Tibial artery (tissue), 1 donor: ENCODE measurements around the genes SORBS1, ENTPD1, ZNF518A, DNTT and OPALIN.

DNA sequence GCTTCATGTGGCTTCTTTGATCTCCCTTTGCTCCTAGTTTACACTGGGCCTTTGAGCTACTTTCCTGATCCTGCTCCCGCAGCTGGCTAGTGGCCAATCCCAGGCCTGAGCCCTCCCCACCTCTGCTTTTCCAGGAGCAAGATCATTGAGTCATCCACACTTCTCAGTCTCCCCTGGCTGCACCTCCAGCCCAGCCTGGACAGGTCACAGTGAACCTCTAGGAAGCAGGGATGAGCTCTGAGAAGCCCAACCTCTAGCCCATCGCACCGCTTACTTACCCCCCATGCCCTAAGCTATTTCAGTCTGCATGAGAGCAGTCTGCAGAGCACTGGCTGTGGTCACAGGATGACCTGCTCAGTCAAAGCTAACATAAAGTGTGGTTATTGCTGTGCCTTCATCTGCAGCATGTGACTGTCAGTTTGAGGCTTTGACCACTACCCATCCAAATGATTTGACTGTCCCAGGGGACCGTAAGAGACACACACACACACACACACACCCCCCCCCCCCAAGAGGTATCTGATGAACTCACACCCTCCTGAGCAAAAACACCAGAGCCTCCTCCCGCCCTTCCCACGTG, 129.2 kb downstream of the SORBS1 start:
- PRO-cap: bidirectional peak, plus-strand start at position 209 of the sequence, minus-strand start at position 141 of the sequence

DNA sequence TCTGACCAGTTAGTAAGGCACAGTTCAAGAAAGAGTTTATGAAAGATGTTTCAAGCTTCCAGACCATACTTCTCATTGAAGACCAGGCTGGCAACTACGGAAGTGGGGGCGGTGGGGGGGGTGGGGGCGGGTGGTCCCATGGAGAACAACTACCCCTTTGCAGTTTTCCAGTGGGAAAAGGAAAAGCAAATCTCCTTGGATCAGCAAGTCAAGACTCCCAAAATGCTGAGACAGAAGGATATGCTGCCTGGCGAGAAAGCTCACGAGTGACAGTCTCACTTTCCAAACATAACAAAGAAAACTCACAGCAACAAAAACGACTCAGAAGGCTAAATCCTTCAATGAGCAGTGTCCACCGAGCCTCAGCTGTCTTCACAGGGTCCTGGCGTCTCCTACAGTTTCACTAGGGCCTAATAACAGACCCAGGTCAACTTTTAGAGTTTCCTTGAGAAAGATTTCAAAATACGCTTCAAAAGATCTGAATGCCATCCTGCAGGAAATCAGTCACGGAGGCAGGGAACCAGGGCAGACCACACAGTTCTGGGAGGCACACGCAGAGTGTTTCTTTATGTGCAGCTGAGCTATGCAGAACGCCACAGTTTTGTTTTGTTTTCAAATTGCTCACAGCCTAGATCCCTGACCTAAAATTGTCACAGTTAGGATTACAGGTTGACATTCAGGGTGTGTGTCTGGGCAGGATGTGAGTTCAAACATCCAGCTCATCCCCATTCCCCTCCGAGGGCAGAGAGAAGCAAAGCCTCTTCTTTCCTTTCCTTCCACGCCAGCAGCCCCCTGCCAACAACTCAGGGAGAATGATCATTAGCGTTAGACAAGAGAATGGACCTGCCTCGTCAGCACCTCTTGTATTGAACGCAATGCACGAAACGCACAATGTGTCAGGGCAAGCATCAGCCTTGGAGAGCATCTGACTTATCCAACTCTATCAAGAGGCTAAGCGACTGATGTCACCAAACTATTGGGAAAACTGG, 128.0 kb downstream of the SORBS1 start:
- PRO-cap: bidirectional peak, plus-strand start at position 348 of the sequence, minus-strand start at position 207 of the sequence

- PRO-cap: no peak
Observed at GRCh38 chr10:95480613-95481164, 80.5 kb downstream of the SORBS1 start.

GRCh38 chr10:95500501-95501394, 60.4 kb downstream of the SORBS1 start:
- PRO-cap: no peak

DNA sequence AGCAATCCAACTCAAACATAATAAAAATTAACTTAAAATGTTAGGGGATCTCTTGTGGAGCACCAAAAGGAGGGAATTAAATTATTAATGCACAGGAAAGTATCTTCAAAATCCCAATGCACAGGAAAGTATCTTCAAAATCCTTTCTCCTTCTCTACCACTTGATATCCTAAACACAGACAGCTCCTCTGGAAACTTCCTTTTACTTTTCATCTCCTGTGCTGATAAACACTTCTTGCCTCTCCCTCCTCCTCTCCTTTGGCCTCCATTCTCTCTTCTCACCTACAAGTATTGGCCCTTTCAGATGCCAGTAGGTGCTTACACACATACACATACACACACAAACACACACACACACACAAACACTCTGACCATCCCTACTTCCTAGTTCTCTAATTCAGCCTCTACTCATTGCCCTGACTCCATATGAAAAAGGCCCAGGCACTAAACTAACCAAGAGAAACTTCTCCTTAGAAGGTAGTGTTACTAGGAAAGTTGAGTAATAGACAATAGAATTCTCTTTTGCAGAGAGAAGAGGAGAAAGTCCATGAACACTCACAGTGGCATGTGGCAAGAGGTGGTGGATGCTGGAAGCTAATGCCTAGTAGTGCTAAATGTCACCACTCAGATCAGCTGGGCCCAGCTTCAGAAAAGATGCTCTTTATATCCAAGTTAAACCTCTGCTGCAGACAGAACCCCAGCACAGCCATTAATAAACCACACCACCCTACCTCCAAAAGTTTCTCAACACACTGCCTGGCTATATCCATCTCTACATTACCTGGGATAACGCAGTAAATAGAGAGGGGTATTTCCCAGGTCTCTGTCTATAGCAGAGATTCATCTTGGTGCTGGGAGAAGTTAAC, 58.3 kb downstream of the SORBS1 start:
- PRO-cap: no peak

GRCh38 chr10:95512398-95513057, 48.6 kb downstream of the SORBS1 start:
- PRO-cap: no peak

- PRO-cap: no peak
Observed at GRCh38 chr10:95539602-95540170, 21.5 kb downstream of the SORBS1 start.

- PRO-cap: bidirectional peak, plus-strand start at chr10:95561579, minus-strand start at chr10:95561371
Observed at GRCh38 chr10:95561133-95561477, at the start of gene SORBS1. Gene SORBS1, minus strand, starts transcription at chr10:95561371.

GRCh38 chr10:95755890-95756259, at the start of gene ENTPD1:
Gene ENTPD1, plus strand, starts transcription at chr10:95756163.
- PRO-cap: bidirectional peak, plus-strand start at chr10:95756163, minus-strand start at chr10:95756056

- PRO-cap: no peak
Observed at GRCh38 chr10:96059235-96059816, 15.9 kb downstream of the CCNJ start.

GRCh38 chr10:96129820-96130628, at the start of gene ZNF518A:
Gene ZNF518A, plus strand, starts transcription at chr10:96130297.
- PRO-cap: bidirectional peak, plus-strand start at chr10:96130056, minus-strand start at chr10:96129961; unidirectional peak, plus-strand start at chr10:96130564

- PRO-cap: no peak
Observed at GRCh38 chr10:96290493-96291049, 13.7 kb upstream of the DNTT start.

- PRO-cap: no peak
Observed at GRCh38 chr10:96304123-96304666, at the start of gene DNTT. Gene DNTT, plus strand, starts transcription at chr10:96304434.

- PRO-cap: no peak
Observed at GRCh38 chr10:96358778-96359696, at the start of gene OPALIN. Gene OPALIN, minus strand, starts transcription at chr10:96359002.

DNA sequence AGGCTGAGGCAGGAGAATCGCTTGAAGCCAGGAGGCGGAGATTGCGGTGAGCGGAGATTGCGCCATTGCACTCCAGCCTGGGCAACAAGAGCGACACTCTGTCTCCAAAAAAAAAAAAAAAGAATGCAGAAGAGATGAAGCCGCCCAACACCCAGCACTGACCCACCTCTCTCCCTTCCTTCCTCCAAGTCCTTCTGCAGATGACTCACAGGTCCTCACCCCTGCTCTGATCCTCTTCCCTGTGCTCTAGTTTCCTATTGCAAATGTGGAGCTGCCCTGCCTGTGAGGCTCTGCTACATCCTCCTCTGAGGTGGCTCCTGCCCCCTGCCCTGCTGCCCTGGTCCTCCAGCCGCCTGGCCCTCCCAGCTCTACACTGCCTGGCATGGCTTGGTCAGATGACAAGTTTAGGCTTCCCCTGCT, 22.1 kb upstream of the OPALIN start:
- PRO-cap: no peak

DNA sequence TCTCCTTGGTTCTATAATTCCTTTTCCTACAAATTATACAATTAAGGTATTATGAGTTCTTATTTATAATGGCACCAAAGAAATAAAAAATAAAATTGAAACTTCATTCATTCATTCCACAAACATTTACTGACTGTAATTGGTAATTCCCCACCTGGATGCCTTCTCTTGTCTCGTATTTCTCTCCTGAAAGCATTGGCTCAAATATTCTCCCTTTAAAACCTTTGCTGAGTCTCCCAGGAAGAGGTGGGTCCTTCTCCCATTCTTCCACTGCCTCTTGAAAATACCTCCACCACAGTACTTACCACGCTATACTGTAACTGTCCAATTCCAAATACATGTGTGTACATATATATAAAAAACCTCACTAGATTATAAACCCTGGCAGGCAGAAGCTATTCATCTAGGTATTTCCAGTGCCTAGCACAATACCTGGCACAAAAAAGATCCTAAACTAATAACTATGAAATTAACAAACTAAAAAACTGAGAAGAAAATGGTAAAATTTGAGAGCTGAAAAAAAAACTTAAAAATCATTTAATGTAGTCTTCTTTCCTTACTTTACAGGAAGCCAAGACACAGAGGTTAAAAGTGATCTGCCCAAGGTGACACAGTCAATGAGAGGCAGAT, 17.4 kb upstream of the TLL2 start:
- PRO-cap: no peak

DNA sequence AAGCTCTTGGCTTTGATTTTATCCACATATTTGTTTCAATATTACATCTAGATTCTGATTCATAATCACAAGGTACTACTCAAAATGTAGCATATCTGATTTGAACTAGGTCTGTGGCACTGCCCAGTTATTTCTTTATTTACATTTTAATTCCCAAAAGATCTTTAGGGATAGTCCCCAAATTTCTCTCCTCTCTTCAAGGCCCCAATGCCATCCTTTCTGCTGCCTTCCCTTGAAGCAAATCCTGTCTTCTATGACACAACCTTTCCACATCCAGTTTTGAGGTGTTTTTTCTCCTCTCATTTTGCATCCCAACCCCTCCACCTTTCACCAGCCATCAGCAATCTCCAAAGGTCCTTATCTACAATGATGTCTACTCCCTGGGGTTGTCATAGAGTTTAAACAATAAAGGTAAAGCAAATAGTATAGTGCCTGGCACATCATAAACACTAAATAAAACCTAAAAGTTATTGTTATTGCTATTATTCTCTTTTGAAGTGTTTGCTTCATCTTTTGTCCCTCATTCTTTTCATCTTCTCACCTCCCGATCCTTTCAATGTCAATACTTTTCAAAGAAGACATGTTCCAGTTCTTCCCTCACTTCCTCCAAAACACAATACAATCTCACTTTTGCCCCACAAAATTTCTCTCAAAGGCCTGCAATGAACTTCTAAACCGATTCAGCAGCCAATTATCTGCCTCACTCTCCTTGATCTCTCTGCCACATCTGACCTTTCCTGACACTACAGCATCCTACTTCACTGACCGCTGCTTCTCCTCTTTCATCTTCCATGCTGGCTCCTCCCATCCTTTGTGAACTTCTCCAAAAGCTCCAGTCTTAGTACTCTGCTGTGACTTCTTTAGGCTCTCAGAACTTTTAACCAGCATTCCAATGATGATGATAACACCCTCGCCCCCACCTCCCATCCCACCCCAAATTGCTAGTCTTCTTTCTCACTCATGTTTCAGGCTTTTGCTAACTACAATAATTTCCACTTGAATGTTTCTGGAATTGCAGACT, 32.8 kb downstream of the TM9SF3 start:
- PRO-cap: no peak

DNA sequence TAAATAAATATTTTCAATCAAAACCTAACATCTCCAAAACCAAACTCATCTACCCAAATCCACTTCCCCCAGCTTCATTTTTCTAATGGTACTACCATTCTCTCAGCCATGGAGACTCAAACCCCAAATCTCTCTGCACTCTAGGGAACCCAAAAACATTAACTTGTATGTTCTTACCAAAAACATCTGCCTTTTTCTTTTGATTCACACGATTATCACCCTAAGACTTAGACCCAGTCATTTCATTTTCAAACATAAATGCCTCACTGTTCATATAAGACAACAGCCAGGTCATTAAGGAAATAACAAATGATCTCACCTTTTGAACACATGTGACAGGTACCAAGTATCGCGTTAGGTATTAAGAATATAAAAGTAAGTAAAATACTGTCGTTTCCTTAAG, 8.9 kb downstream of the TM9SF3 start:
- PRO-cap: no peak

DNA sequence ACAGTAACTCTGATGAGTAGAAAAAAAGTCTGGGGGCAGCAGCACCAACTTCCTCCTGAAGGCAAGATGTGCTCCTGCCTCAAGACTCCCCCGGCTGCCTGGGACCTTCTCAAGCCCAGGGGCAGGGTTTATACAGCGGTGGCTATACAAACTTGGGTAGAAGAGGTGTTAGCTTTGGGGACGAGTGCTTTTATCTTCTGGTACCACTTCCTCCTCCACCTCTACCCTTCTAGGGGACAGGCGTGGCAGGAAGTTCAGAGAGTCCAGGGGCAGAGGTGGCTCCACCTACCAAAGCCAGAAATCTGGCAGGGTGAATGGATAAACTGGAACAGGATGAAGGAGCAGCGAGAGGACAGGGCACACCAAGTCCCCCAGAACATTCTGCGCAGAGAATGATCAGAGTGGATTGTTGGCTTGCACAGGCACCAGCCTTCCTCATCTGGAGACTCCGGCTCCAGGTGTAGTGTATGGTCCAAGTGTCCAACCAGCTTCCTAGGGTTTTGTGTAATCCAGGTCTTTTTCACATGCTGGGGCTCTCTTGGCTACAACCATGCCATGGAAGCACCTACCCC, 24.0 kb upstream of the TM9SF3 start:
- PRO-cap: no peak

- PRO-cap: no peak
Observed at GRCh38 chr10:96840966-96841351, 8.9 kb downstream of the LCOR start.